Breast (tissue), 4 donors: Measurements from ENCODE around the genes ADAMTS17 and ALDH1A3.

- PRO-cap, 3 experiments, result no peak in any of the 3 experiments
- RRBS, result 38% methylated on average over 1 of the region's 7 CpGs
Measured at GRCh38 chr15:99630599-99631105, 64.9 kb downstream of the MEF2A start.

DNA sequence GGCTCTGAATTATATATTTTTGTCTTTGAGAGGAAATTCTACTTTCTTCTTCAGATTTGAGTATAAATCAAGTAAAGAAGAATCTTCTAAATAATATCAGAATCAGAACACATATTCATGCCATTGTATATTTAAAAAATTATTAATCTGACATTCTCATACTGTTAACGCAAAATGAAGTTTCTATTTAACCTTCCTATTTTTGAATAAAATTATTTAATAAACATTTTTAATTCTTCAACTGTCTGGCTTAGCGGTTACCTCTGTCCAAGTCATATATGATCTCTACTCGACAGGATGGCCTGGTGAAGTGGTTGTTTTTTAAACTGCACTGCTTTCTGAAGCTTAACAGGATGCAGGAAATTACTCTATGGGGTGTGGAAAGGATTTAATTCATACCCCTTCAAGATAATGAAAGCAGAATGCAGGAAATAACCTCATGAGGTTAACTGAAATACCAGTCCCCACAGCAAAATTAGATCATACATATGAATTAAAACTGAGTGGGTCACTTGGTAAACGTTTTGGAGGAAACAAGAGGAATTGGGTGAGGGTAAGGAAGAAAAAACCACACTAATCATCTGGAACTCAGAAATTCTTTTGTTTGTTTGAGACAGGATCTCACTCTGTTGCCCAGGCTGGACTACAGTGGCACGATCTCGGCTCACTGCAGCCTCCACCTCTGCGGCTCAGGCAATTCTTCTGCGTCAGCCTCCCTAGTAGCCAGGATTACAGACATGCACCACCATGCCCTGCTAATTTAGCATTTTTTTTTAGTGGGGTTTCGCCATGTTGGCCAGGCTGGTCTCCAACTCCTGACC lies 50.2 kb downstream of the LYSMD4 start:
- PRO-cap, 3 experiments, result no peak in any of the 3 experiments
- RRBS, result no CpG with 5 or more reads among the region's 9 CpGs

- PRO-cap, 3 experiments, result no peak in any of the 3 experiments
- RRBS, result no CpG with 5 or more reads among the region's 2 CpGs
Measured at GRCh38 chr15:99705605-99705895, 27.7 kb downstream of the LYSMD4 start.

GRCh38 chr15:100021612-100021962 lies 288.4 kb upstream of the LYSMD4 start:
- PRO-cap, 3 experiments, result no peak in any of the 3 experiments
- RRBS, result no CpG with 5 or more reads among the region's 7 CpGs

DNA sequence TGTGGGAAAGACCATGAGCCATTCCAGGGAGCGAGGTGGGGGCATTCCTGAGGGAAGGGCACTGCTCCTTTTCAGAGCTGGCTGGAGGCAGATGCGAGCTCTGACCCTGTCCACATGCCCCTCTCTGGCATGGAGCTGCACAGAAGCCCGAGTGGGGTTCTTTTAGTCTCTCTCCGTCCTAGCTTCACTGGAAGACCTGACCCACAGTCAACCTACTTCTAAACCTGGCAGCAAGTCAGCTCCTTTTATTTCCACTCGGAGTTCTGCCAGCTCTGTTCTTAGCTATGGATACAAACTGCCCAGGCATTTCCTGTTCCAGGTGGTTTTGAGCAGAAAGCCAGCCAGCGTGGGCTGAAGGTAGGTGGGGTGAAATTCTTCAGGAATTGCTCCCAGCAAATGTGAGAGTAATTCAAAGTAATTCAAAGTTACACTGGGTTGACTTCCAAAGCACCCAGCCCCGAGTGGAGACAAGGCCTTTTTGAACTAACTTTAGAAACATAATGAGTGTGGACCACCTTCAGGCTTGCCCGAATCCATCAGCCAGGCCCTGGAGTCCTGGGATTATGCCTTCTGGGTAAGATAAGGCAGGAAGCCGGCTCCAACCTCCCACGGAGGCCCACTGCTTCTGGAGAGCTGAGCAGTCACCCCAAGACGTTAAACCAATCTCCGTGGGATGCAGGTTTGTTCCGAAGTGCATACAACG lies 281.2 kb downstream of the ADAMTS17 start:
- PRO-cap, 3 experiments, result no peak in any of the 3 experiments
- RRBS, result no CpG with 5 or more reads among the region's 14 CpGs

- PRO-cap, 3 experiments, result peak in 3 of 3 experiments; most common plus-strand start chr15:100342205 (in 1); most common minus-strand start chr15:100342001 (in 3)
- RRBS, result 2% methylated on average over 21 of the region's 52 CpGs
Measured at GRCh38 chr15:100341799-100342553, at the start of gene ADAMTS17. Gene ADAMTS17 (minus strand): TSS chr15:100341975.

- PRO-cap, 3 experiments, result peak in 3 of 3 experiments; most common plus-strand start chr15:100349838 (in 2); most common minus-strand start chr15:100350282 (in 2)
- RRBS, result 2% methylated on average over 18 of the region's 57 CpGs
Measured at GRCh38 chr15:100349546-100350523, 8.1 kb upstream of the ADAMTS17 start.

DNA sequence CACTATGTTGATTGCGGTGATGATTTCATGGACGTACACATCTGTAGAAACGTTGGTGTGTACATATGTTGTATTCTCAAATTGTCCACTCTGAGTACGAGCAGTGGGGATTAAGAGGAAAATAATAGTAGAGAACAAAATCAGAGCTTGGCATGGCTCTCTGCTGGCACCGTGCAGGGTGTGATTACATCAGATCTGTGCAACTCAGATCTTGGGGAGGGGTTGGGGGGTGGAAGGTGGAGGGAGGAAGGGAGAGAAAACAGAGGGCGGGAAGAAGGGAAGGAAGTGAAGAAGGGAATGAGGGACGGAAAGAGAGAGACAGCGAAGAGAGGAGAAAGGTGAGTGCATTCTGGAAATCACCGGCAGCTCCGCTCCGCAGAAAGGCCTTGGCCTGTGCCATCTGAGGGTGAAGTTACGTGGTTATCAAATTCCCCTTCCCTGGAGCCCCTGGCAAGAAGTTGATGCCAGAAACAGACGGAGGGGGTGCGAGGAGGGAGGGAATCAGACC lies 30.9 kb upstream of the ADAMTS17 start:
- PRO-cap, 3 experiments, result peak in 3 of 3 experiments; most common plus-strand start position 285 of the sequence (in 2)
- RRBS, result no CpG with 5 or more reads among the region's 14 CpGs

- PRO-cap, 3 experiments, result no peak in any of the 3 experiments
- RRBS, result no CpG with 5 or more reads among the region's 5 CpGs
Measured at GRCh38 chr15:100515675-100516205, 13.0 kb downstream of the CERS3 start.

DNA sequence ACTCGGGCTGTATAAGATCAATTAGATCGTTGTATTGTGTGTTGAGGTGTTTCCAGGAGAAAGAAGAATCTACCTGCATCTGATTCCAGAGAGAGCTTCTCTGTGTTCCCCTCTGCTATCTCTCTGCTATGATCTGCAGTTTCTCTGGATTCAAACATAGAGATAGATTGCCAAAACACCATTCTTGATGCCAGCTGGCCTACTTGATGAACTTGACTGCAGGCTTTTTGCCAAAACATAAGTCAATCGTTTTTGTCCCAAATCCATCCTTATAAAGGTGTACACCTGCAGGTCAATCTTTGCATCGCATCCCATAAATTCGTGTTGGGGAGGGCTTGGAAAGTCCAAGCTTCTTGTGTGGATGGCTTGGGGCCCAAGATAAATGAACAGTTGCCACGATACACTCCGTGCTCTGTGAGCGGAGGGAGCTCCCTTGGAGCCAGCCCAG lies 2.8 kb downstream of the CERS3 start:
- PRO-cap, 3 experiments, result no peak in any of the 3 experiments
- RRBS, result no CpG with 5 or more reads among the region's 8 CpGs

DNA sequence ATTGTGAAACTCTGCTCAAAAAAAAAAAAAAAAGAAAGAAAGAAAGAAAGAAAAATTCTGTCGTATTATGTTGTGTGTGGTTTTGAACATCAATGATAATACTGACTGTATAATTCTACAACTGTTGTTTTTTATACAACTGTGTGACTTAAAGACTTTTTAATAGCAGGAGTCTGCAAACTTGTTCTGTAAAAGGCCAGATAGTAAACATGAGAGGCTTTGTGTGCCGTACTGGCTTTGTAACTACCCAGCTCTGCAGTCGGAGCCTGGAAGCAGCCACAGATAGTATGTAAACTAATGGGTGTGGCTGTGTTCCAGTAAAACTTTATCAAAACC lies 11.8 kb downstream of the ASB7 start:
- PRO-cap, 3 experiments, result no peak in any of the 3 experiments
- RRBS, result no CpG with 5 or more reads among the region's 3 CpGs

GRCh38 chr15:100879756-100880225 lies at the start of gene ALDH1A3:
Gene ALDH1A3 (plus strand): TSS chr15:100879831.
- PRO-cap, 3 experiments, result peak in 3 of 3 experiments; most common plus-strand start chr15:100879831 (in 2)
- RRBS, result 3% methylated on average over 28 of the region's 63 CpGs

DNA sequence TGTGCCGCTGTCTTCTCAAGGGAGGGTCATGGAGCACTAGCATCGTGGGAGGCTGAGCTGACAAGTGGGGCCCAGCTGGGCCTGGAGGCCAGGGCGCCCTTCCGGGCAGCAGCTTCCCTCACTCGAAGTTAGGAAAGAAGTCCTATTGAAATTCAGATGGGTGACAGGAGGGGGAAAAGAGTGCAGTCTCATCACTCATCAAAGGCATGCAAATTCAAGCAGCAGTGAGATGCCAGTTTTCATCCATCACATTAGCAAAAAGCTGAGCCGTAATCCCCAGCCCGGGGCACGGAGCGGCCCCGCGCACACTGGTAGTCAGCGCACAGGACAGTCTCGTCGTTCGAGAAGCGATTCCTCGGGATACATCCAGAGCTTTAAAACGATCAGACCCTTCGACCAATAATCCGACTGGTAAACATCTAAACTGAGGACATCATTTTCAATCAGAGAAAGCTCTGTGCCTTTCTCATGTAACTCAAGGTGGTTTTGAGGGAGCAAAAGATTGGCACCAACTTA lies 128.3 kb downstream of the LRRK1 start:
- PRO-cap, 3 experiments, result no peak in any of the 3 experiments
- RRBS, result no CpG with 5 or more reads among the region's 20 CpGs

DNA sequence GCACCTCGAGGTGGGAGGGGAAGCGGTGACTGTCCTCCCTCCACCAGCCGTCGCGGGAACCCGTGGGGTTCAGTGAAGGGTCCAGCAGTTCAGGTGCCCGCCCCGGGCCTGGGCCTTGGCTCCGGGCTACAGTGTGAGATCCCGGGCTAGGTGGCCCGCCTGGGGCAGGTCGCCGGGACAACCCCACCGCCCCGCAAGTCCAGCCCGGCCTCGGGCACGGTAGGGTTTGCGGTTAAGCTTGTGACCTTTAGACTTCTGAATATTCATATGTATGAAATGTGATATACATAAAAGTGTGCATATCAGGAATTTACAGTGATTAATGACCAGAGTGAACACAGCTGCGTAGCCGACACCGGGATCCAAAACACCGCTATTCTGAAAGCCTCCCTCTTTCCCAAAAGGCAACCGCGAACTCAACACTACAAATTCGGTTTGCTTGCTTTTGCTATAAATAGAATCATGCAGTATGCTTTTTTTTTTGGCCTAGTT lies 509 bp upstream of the SNRPA1 start:
- PRO-cap, 3 experiments, result no peak in any of the 3 experiments
- RRBS, result no CpG with 5 or more reads among the region's 26 CpGs

GRCh38 chr15:101328236-101328871 lies 33.3 kb upstream of the SNRPA1 start:
- PRO-cap, 3 experiments, result no peak in any of the 3 experiments
- RRBS, result no CpG with 5 or more reads among the region's 12 CpGs

- PRO-cap, 3 experiments, result no peak in any of the 3 experiments
- RRBS, result no CpG with 5 or more reads among the region's 19 CpGs
Measured at GRCh38 chr15:101357101-101357822, 62.2 kb upstream of the SNRPA1 start.

DNA sequence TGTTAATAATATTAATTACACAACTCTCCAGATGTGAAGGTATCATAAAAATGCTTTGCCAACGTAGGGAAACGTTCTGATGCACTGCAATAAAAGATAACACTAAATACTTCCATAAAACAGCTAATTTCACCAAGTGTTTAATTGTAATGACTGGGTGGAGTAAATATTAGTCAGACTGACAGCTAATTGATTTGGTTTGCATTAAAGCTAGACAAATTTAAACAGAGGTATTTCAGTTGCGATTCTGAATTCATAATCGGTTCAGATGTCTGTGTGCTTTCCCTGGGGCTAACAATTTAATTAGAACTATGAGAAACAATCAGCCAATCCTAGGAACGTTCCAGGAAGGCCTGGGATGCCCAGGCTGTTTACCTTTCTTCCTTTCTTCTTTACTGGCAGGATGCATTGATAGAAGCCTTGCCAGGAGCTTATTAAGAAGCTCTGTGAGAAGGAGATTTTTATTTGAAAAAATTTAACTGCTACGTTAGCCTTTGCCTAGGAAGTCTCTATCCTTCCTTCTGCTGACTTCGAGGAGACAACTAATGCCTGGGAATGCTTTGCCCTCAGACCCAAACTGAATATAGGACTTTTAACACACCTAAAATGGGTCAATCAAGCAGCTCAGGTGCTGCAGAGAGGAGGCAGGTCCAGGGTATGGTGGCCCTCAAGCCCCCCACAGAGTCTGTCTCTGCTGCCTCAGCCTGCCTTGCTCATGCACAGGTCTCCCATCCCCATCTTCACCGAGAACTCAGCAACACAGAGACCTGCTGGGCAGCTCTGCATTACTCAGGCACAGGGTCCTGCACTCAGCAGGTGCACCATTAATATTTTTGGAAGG lies 48.6 kb downstream of the PCSK6 start:
- PRO-cap, 3 experiments, result no peak in any of the 3 experiments
- RRBS, result no CpG with 5 or more reads among the region's 8 CpGs

DNA sequence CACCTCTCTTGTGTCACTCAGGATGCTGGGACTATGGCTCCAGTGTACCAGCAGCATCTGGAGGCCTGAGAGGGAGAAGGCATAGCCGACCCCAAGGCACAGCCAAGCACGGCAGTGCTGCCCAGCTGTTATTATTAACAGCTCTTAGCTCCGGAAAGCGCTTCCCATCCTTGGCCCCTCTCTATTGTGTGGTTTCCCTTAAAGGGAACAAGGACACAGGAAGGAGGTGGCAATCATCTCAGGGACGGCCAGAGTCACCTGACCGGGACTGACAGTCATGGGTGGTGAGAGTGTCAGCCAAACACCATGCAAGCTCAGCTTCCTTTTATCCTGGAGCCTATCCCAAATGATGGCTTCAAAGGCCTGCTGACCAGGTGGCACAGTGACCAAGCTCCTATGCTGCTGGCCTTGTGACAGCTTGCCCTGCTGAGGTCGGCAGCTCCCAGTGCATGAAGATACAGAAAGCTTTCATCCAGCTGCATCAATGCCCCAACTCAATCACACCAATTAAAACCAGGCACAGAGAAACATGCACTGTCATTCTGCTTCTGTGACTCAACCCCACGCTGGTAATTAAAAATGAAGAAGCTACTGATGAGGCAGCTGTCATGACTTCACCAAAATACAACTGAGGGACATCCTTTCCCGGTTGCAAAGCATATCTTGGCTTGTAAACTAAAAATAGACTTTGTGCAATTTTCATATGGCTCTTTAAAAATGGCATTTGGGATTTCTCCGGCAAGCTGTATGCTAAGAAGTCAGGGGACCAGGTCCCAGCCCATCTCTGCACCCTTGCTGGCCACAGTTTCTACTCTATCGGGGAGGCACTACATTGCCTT lies 34.1 kb downstream of the PCSK6 start:
- PRO-cap, 3 experiments, result no peak in any of the 3 experiments
- RRBS, result 21% methylated on average over 5 of the region's 11 CpGs

- PRO-cap, 3 experiments, result peak in 1 of 3 experiments; most common minus-strand start chr15:101463411 (in 1)
- RRBS, result no CpG with 5 or more reads among the region's 14 CpGs
Measured at GRCh38 chr15:101463158-101464010, 26.1 kb downstream of the PCSK6 start.

GRCh38 chr15:101625918-101626300 lies 26.3 kb downstream of the TM2D3 start:
- PRO-cap, 3 experiments, result no peak in any of the 3 experiments
- RRBS, result no CpG with 5 or more reads among the region's 2 CpGs